Upper lobe of left lung (tissue), 5 donors: ENCODE results near the genes CT45A5 and FHL1.

DNA sequence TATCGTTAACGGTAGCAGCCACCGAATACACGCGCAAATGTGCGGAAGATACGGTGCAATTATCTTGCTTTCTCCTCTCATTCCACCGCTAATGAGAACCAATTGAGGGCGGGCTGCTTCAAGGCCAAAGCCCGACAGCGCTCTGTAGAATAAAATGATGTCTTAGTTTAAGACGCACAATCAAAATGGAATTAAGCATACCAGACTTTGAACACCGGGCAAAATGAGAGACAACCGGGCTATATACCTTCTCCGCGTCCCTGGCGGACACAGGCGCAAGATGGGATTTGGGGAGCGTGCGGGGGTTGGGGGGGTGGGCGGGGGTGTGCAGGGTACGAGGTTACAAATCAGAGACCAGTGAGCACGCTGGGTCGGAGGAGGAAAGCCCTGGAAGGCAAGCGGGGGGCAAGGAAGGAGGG lies 63.9 kb upstream of the CCDC160 start:
- PRO-cap, 2 experiments, result no peak in any of the 2 experiments
- RAMPAGE, long total RNA, 4 experiments, result no peak in any of the 4 experiments

GRCh38 chrX:134520124-134520552 lies 60.2 kb downstream of the HPRT1 start:
- PRO-cap, 2 experiments, result no peak in any of the 2 experiments
- RAMPAGE, long total RNA, 4 experiments, result no peak in any of the 4 experiments

DNA sequence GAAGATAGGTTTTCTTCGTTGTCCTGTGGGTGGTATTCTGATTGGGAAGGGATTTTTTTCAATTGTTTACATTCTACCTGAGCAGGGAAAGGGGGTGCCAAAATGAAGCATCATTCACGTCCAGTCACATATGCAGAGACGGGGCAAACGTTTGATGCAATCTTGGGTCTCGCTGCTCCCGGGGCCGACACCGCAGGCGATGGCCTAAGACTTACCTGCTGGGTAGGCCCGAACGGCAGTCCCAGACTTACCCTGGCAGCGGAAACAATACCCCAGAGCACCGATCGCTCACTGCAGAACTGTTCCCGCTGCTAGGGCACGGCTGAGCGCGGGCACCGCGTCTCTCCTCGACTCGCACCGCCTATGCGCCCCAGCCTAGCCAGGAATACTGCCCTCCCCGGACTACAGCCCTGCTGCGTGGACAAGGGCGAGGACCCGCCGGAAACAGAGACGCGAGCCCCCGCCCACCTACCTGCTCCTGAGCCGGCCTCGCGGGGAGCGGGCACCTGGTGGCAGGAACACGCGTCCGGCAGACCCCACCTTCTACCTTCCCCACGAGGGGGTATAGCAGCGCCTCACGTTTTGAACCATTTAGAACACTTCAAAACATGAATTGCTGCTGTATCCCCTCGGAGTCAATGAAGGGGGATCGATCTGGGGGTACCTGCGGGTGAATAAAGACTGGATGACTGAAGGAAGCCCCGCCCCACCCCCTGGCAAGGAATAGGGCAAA lies 86.3 kb downstream of the HPRT1 start:
- PRO-cap, 2 experiments, result no peak in any of the 2 experiments
- RAMPAGE, long total RNA, 4 experiments, result no peak in any of the 4 experiments

DNA sequence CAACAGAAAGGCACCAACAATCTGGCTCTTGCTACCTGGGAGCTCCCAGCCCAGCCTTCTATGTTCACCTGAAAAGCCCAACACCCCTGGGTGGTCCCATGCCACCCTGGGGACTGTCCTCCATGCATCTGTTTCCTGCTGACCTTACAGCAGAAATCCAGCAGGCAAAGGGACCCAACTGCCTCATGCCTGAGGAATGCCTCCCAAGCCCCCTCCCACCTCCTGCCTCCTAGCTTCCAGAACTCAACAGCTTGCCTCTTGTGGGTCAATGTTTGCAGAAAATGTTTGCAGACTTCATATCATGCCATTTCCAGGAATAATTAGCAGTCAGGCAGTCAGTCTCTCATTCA lies 11.8 kb upstream of the PLAC1 start:
- PRO-cap, 2 experiments, result no peak in any of the 2 experiments
- RAMPAGE, long total RNA, 4 experiments, result no peak in any of the 4 experiments

GRCh38 chrX:134770668-134771686 lies 26.0 kb downstream of the PABIR2 start:
- PRO-cap, 2 experiments, result no peak in any of the 2 experiments
- RAMPAGE, long total RNA, 4 experiments, result no peak in any of the 4 experiments

GRCh38 chrX:134803569-134804209 lies 3.3 kb upstream of the PABIR3 start:
- PRO-cap, 2 experiments, result no peak in any of the 2 experiments
- RAMPAGE, long total RNA, 4 experiments, result no peak in any of the 4 experiments

GRCh38 chrX:134946986-134947423 lies 31.9 kb upstream of the MOSPD1 start:
- PRO-cap, 2 experiments, result no peak in any of the 2 experiments
- RAMPAGE, long total RNA, 4 experiments, result no peak in any of the 4 experiments

DNA sequence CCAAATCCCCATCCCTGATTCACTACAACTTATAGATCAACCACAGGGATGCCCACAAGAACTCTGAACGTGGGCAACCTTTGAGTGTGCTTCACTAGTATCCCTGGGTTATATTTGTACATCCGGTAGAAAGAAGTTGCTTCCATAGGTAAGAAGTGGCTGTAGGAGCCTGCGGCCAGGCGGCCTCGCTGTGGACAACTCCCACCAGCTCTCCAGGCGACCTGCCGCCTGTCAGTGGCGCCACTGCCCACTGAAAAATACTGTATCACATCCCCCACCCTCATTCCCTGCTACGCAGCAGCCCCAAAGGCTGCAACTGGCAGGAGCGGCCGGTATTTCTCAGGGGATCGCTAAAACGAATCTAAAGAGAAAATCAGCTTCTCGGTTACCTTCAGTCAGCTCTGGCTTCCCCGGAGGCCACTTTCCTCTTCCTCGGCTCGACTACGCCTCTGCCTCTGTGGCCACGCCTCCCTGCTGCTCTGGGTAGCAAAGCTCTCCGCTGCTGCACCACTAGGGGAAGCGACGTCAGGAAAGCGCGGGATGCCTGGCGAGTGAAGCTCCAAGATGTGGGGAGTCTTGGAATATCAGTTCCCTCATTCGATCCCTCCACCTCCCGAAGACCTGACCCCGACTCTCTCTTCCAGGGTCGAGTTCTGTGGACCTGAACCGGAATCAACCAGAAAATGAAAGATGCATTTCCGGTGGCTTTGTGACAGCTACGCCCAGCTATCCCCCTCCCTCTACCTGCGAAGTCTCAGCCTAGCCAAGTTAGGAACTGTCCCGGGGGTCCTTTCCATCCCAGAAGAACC lies 13.7 kb upstream of the ETDC start:
- PRO-cap, 2 experiments, result no peak in any of the 2 experiments
- RAMPAGE, long total RNA, 4 experiments, result start-site peak on the minus strand in 1 of 4 experiments, centred at position 570 of the sequence, 5 reads per replicate

DNA sequence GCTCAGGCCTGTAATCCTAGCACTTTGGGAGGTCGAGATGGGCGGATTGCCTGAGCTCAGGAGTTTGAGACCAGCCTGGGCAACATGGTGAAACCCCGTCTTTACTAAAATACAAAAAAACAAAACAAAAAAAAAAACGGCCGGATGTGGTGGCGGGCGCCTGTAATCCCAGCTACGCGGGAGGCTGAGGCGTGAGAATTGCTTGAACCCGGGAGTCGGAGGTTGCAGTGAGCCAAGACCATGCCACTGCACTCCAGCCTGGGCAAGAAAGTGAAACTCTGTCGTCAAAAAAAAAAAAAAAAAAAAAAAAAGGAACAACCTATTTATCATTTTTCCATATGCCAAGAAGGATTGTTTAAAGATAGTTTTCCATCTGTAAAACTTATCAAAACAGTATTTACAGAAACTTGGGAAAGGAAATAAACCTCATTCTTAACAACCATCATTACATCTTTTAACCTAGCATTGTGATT lies 2.7 kb downstream of the INTS6L start:
- PRO-cap, 2 experiments, result no peak in any of the 2 experiments
- RAMPAGE, long total RNA, 4 experiments, result no peak in any of the 4 experiments

- PRO-cap, 2 experiments, result no peak in any of the 2 experiments
- RAMPAGE, long total RNA, 4 experiments, result no peak in any of the 4 experiments
Observed at GRCh38 chrX:135572499-135573099, 52.1 kb downstream of the INTS6L start.

GRCh38 chrX:135785422-135785818 lies at the start of gene CT45A5:
Gene CT45A5 (minus strand): TSS chrX:135785503.
- PRO-cap, 2 experiments, result no peak in any of the 2 experiments
- RAMPAGE, long total RNA, 4 experiments, result no peak in any of the 4 experiments

DNA sequence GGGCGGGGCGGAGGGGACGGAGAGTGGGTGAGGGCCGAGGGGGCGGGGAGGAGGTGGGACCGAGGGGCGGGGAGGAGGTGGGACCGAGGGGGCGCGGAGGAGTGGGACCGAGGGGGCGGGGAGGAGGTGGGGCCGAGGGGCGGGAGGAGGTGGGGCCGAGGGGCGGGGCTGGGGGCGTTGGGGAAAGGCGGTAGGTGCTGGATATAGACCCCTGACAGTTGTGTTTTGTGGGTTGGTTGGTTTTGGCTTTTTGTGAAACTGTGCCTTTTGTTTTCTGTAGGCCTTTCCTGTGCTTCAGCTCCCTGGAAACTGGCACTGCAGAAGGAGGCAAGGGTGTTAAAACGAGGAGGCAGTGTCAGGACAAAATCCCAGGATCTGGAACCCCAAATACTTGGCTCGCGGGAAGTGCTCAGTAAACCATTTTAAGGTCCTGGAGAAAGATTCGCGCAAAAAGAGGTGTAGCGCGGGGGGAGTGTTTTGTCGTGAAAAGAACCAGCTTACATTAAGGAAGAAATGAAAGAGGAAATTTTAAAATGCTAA lies 639 bp upstream of the MMGT1 start:
- PRO-cap, 2 experiments, result no peak in any of the 2 experiments
- RAMPAGE, long total RNA, 4 experiments, result no peak in any of the 4 experiments

DNA sequence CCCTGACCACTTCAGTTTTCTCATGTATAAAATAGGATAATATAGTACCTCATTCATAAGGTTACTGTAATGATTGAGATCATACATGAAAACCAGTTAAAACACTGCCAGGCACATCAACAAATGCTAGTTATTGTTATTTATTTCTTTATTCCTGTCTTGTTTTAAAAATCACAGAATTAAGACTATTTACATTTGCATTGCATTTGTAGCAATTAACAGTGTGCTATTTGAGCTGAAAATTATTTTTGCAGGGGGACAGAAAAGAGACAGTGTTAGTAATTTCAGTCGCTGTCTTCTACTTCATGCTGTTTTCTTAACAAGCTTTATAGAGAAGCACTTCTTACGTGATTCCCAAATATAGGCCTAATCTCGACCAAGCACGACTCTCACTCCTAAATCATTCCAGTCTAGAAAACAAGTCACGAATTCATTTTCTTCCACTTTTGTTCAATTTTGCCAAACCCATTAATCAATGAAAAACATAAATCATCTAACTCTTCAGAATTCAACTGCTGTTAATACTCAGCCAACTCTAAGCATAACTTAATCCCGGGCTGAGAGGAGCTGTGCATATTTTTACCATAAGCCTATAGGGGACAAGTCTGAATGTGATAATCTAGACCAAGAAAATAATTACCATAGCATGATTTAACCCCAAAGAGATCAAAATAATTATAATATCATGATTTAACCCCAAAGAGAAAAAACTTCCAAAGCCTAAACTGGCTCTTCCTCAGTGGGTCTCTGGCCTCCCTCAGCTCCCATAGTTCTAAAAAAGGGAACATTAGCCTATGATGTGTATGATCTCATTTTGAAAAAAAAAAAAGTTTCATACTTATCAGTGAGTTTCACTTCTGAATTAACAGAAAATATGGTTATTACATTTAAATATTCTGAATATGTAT lies 70.4 kb upstream of the FHL1 start:
- PRO-cap, 2 experiments, result no peak in any of the 2 experiments
- RAMPAGE, long total RNA, 4 experiments, result no peak in any of the 4 experiments

DNA sequence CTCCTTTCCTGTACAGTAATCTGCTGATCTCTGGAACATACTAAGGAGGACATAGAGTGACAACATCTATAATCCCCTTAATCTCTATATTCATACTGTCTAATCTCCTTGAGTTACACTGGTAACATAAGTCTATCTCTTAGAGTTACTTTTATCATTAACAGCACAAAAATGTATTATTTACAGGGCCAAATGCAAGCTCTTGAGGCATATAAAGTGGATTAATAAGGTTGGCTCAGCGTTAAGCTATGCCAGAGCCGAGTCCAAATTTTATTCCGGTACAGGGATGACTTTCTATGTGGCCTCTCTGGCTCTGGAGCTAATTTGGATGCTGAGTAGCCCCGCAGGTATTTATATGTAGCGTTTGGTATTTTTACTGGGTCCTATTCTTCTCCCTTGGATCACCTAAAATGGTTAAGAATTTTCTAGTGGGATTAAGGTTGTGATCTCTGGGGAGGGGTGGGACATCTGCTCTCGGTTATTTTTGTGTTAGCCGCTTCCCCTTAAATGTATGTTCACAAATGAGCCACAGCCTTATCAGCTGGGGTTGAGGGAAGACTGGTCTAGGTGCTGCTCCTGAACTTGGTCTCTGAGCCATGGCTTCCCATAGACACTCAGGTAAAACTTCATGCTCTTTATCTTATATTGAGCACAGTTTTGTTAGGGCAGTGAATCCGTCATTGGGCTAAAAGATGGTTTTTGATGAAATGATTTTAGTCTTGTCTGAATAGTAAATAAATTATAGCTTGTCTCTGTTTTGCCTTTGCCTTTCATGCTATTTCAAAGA lies at the start of gene FHL1:
Gene FHL1 (plus strand): TSS at position 531 of the 787 bp plus-strand sequence.
- PRO-cap, 2 experiments, result peak in 1 of 2 experiments; most common plus-strand start position 537 of the sequence (in 1)
- RAMPAGE, long total RNA, 4 experiments, result start-site peak on the plus strand in 1 of 4 experiments, centred at position 565 of the sequence, 25 reads per replicate

DNA sequence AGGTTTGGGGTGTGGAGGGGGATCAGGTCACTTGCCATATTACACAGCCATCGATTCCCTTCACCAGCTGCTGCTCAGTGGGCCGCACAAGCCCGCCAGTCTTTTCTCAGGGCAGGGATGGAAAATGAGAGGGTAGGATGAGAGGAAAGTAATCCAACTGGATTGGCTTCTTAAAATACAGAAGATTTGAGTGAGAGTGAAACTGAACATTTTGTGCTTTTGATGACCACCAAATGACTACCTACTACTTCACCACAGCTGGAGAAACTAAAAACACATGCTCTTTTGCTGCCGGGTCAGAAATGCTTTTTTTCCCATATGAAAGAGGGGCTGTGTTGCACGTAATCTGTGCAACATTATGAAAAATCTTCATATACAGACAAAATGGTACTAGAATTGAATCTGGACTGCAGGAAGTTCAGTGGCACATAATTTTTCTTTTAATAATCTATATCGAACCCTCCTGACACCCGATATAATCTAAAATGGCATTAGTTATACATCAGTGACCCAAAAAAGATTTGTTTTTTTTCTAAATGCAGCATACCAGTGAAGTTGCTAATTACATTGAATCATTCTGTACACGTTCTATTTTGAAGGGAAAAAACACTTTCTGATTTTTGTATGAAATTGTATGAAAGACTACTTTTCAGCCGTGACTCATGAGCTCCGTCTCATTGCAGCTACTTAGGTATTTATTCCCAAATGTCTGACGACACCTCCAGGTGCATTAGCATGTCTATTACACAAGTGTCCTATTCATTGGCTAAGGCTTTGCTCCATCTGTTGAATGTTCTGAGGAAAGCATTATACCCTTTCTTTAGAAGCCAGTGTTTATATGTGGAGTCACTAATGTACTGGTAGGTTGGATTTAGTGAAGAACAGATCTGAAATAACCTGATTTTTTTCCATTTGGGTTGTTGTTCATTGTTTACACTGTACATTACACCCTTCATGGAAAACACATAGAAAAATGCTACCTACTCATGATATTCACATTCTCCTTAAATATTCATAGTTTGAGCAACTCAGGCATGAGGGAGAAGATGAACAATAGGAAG lies 2.3 kb downstream of the FHL1 start:
- PRO-cap, 2 experiments, result no peak in any of the 2 experiments
- RAMPAGE, long total RNA, 4 experiments, result no peak in any of the 4 experiments

DNA sequence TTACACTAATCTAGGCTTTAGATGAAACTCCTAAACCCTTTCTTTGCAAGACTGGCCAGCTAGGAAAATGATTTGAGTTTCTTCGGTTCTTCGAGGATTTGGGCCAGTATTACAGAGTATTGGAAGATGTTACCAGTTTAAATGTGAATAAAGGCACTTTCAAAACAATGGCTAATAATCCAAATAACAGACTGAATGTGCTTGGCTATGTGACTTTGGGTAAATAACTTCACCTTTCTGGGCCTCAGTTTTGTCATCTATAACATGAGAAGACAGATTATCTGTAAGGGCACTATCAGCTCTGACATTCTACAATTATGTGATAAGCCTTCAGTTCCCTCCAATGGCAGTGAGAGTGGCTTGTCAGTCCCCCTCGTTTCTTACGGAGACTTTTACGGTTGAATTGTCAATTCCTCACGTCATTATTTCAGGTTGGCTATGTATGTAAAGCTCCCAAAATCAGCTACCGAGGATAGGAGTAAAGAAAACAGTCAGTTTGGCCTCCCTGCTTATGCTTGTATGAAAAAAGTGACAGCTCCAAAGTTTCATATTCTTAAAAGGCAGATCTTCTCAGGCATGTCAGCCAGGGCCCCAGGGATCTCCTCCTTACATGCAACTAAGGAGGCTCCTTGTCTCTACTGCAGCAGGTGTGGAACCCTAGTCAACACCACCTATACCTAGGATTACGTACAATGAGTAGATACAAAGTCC lies 3.7 kb downstream of the CD40LG start:
- PRO-cap, 2 experiments, result no peak in any of the 2 experiments
- RAMPAGE, long total RNA, 4 experiments, result no peak in any of the 4 experiments

- PRO-cap, 2 experiments, result no peak in any of the 2 experiments
- RAMPAGE, long total RNA, 4 experiments, result no peak in any of the 4 experiments
Observed at GRCh38 chrX:136781597-136781985, 859 bp upstream of the ARHGEF6 start.

- PRO-cap, 2 experiments, result no peak in any of the 2 experiments
- RAMPAGE, long total RNA, 4 experiments, result no peak in any of the 4 experiments
Observed at GRCh38 chrX:137564073-137564730, 1.7 kb upstream of the ZIC3 start.

DNA sequence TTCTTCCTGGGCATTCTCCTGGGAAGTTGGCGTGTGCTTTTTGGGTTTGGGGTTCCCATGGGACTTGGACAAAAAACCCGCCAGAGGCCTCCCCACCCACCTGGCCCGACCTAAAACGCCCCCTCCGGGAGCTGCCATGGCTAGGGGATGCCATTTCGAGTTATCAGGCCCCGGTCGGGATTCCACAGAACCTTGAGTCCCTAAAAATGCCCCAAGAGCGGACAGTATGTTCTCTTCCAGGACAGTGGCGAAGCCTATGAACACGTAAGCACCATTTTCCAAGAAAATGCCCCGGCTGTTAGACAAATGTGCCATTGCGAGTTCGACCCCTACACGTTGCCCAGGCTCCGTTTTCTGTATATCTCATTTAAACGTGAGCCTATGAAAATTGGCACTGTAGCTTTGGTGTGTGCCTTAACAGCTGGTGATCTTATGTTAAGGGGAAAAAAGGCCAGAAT lies 9.0 kb downstream of the ZIC3 start:
- PRO-cap, 2 experiments, result no peak in any of the 2 experiments
- RAMPAGE, long total RNA, 4 experiments, result no peak in any of the 4 experiments

GRCh38 chrX:138778441-138778749 lies 66.9 kb upstream of the FGF13 start:
- PRO-cap, 2 experiments, result no peak in any of the 2 experiments
- RAMPAGE, long total RNA, 4 experiments, result no peak in any of the 4 experiments